Psoas muscle (tissue), 2 donors: ENCODE results near the gene AP1AR.

- PRO-cap, 2 experiments, result no peak in any of the 2 experiments
Measured at GRCh38 chr4:109801454-109801753, 395 bp downstream of the CFI start.

- PRO-cap, 2 experiments, result no peak in any of the 2 experiments
Measured at GRCh38 chr4:110050887-110051489, 138.3 kb downstream of the EGF start.

GRCh38 chr4:110134640-110134936, 63.8 kb downstream of the ELOVL6 start:
- PRO-cap, 2 experiments, result no peak in any of the 2 experiments

DNA sequence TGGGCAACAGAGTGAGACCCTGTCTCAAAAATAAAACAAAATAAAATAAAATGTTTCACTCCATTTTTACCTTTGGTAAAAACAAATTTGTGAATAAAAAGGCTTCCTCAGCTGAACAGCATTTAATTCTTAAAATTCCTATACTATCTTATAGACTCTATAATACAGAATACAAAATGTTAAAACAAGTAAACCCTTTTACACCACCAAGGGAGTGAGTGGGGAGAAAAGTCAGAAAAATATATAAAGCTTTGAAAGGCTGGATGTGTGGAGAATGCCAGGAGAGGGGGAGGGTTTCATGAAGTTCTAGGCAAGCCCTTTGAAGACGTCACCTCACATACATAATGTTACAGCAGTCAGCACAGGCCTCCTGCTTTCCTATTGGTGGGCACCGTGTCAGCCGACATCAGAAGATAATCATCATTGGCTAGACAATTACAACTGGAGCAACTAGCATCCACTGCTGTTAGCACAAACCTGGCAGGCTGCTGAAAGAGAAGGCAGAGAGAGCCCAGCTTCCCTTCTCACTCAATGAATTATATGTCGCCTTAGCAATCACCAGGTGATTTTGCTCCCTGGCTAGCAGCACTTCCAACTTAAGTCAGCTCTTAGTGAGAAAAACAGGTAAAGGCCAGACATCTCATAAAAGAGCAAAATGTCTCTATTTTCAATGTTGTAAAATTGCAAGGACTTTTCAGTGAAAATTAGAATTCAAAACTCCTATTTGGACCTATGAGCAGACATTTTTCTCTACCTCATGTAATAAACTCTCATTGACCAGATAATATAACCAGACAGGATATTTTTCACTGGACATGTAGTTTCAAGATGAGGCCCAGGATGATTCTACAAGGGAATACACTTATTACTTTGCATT, 4.6 kb downstream of the ELOVL6 start:
- PRO-cap, 2 experiments, result no peak in any of the 2 experiments

DNA sequence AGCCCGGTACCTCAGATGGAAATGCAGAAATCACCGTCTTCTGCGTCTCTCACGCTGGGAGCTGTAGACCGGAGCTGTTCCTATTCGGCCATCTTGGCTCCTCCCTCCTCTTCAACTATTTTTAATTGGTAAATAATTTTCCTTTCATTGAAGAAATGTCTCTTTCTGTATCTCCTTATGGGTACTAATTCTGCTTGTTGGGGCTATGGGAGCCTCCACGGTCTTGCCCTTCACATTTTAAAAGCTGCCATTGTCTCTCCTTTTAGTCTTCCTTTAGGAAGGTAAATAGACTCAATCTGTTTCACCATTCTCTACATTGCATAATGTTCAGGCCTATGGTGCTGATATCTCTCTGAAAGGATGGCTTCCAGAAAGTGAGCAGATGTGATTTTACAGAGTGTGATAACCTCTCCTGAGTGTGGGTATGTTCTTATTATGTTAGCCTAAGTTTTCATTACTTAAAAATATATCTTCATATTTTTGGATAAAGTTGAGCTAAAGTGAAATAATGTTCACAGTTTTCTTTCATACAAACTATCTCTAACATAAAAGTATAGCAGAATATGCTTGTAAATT, 253.9 kb upstream of the PITX2 start:
- PRO-cap, 2 experiments, result no peak in any of the 2 experiments

GRCh38 chr4:111337187-111337657, 714.3 kb upstream of the PITX2 start:
- PRO-cap, 2 experiments, result no peak in any of the 2 experiments

DNA sequence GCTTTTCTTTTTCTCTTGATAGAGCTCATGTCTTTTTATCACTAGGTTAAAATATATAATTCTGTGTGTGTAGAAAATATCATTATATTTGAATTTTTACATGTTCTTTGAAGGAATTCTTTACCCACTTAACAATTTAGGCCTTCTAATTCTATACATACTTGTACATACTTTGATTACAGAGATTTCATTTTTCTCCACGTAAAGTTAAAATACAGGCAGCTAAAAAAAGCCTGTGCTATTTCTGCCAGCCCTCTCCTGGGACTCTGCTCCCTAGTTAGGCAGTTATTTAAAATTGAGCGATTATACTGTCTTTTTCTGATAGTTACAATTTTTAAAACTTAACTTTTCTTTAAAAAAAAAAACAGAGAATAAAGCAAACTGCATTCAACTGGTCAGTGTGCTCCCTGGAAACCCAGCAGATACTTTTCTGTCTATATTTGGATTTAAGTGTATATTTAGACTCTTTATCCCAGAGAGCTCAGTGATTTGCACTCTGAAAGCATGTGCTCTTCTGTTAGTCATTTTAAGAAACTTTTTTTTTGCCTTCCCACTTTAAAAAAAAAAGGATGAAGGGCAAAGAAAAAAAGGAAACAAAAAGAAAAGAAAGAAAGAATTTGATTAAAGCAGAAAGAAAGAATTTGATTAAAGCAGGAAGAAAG, 18.1 kb upstream of the FAM241A start:
- PRO-cap, 2 experiments, result no peak in any of the 2 experiments

GRCh38 chr4:112231687-112232796, at the start of gene AP1AR:
Gene AP1AR, plus strand, starts transcription at chr4:112231787.
- PRO-cap, 2 experiments, result peak in 2 of 2 experiments; most common plus-strand start chr4:112231787 (in 2); most common minus-strand start chr4:112232131 (in 1)

GRCh38 chr4:112379109-112379700, 82.0 kb downstream of the ALPK1 start:
- PRO-cap, 2 experiments, result no peak in any of the 2 experiments

DNA sequence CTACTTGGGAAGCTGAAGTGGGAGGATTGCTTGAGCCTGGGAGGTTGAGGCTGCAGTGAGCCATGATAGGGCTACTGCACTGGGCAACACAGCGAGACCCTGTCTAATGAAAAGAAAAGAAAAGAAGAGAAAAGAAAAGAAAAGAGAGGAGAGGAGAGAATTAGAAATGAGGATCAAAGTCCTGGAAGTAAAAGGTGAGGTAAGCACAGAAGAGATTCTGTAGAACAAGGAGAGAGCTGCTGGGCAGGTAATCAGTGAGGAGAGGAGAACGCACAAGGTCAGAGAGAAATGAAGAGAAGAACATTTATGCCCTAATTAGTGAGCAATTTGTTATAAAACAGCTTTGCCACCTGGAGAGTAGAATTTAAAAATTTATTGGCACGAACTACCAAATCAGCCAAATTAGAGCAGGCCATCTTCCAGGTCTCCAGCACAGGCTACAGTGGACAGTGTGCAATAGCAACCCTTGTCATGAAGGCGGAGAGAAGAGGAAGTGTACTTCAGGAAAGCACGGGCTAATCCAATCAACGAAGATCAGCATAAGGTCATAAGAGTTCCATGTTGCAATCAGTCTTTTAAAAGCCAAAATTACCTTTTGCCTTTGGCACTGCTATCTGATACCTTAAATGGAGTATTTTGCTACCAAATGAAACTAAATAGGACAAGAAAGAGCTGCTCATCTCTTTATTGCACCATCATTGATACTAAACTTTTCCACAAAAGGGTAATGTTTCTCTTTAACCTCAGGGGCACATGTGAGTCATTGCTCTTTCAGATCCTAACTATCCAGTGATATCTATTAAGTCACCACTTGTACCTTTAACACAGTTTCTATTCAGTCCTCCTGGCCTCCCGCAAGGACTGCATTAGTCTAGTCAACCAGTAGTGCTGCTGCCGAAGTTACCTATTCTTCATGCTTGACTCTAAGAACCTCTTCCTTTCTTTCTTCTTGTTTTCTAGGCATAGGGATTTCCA, 19.8 kb downstream of the ANK2 start:
- PRO-cap, 2 experiments, result no peak in any of the 2 experiments

- PRO-cap, 2 experiments, result no peak in any of the 2 experiments
Measured at GRCh38 chr4:113106197-113106463, 56.7 kb downstream of the ANK2 start.

- PRO-cap, 2 experiments, result no peak in any of the 2 experiments
Measured at GRCh38 chr4:113292247-113293165, 243.1 kb downstream of the ANK2 start.

GRCh38 chr4:113332852-113333282, 283.4 kb downstream of the ANK2 start:
- PRO-cap, 2 experiments, result no peak in any of the 2 experiments

GRCh38 chr4:113445275-113445638, 316.3 kb downstream of the CAMK2D start:
- PRO-cap, 2 experiments, result no peak in any of the 2 experiments

DNA sequence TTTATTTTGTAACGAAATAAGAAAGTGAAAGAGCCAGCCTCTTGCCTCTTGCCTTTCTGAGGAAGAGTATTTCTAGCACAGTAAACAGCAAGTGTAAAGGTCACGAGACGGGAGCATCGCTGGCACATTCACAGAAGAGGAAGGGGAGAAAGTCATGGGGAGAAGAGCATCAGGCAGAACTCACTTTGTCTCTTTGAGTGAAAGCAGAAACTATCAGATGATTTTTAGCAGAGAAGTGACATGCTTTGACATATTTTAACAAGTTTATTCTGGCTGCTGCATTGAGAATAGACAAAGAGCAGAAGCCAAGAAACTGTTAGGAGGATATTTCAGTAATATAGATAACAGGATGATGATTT, 313.7 kb downstream of the CAMK2D start:
- PRO-cap, 2 experiments, result no peak in any of the 2 experiments

- PRO-cap, 2 experiments, result no peak in any of the 2 experiments
Measured at GRCh38 chr4:113729336-113729874, 32.1 kb downstream of the CAMK2D start.

- PRO-cap, 2 experiments, result no peak in any of the 2 experiments
Measured at GRCh38 chr4:113745538-113746169, 15.9 kb downstream of the CAMK2D start.

GRCh38 chr4:114004380-114004928, 25.0 kb upstream of the ARSJ start:
- PRO-cap, 2 experiments, result no peak in any of the 2 experiments

DNA sequence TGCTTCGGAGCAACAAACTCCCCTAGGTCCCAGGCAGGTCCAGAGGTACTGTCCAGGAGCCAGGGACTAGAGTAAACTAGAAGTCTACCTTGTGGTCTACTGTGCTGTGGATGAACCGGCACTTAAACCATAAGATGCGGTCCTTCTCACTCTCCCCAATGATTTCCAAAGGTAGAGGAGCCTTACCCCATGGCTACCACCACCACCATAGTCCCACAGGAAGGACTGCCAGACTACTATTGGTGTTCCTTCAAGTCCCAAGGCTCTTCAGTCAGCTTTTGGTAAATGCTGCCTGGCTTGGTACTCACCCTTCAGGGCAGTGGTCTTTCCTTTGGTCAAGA, 220.8 kb upstream of the ARSJ start:
- PRO-cap, 2 experiments, result no peak in any of the 2 experiments

DNA sequence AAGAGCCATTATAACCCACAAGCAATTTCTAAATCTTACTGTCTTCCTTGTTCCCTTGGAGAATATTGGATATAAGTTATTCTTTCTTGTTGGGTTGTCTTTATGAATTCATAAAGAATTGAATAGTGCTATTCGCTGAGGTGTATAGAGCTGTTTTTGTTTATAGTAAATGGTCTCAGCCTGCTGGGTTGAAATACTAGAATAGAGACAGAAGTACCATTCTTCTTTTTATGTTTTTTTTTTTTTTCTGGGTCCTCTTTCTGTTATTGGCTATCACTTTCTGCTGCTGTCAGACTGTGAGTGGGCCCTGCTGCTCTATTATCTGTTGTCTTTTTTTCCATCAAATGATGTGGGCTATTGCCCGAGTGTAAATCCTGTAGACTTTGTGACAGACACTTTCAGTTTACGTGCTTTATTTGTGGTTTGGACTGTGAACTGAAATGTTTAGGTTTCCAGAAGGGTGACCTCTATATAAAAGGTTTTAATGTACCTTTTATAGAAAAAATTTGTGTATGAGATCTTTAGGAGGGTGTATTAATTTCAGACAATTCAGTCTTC, 3.1 kb downstream of the UGT8 start:
- PRO-cap, 2 experiments, result no peak in any of the 2 experiments